ENCODE data around the genes SLC10A7, EDNRA and GATB.

DNA sequence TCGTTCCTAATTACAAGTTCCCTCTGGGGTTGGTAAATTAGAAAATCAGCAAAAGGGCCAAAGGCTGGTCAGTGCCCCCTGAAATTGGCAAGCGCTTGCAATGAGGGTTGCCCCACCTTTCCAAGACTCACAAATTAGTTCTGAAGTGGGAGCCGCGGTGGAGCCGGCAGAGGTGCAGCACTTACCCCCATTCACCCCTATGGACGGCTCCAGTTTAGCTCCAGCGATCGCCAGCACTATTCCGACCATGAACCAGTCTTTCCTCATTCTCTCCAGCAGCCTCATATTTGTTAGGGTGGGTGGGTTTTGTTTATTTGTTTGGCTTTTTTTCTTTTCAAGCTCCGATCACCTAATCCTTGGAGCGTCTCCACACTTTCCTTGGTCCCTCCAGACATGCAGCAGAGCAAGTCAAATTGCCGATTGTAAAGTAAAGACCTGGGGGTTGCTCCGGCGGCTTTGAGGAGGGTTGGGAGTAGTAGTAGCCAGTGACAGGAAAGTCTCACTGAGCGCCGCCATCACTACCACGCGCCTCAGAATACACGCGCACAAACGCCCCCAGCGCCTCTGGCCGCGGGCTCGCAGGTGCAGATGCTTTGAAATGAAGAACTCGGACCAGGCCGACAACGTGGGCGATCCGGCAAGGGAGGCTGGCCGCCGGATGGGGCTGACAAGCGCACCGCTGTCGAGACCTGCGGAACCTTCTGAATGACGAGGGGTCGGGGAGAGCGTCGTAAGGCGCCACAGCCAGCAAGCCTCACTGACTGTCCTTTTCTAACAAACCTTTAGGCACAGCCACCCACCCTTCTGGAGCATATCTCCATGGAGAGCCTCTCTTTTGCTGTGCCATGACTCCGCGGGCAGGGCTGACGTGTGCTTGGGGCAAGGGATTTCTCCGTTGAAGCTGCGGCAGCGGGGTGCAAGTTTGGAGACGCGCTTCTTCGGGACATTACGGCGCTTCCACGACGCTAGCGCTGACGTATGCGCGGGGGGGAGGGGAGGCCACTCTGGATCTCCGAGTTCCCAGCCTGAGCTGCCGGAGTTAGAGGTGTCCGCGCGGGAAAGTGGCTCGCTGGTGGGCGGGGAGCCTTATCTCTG is at the start of gene SLC10A7:
Gene SLC10A7, minus strand, starts transcription at position 508 of the 1,095 bp plus-strand sequence.
- RAMPAGE, long total RNA, result start-site peak on the minus strand centred at position 472 of the sequence, 86 bp wide, 255 and 64 reads in 2 replicates
- RRBS, result 2% methylated on average over 5 of the region's 65 CpGs

DNA sequence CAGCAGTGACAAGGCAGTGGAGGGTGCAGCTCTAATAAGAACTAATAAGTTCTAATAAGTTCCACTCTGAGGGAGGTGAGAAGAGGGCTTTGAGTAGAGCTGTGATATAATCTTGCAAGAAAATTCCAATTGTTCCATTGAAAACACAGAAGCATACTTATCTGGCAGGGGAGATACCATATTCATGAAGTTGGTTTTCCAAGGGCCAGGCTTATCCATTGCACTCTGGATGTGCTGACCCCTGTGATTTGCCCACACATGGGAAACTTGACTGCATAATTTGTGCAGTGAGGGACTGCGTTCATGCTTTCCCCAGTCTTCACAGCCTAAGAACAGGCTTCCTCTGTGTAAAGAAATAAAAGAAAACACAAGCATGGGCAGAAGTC is 58.1 kb upstream of the SLC10A7 start:
- RAMPAGE, long total RNA, result no peak
- RRBS, result no CpG with 5 or more reads among the region's 1 CpG

DNA sequence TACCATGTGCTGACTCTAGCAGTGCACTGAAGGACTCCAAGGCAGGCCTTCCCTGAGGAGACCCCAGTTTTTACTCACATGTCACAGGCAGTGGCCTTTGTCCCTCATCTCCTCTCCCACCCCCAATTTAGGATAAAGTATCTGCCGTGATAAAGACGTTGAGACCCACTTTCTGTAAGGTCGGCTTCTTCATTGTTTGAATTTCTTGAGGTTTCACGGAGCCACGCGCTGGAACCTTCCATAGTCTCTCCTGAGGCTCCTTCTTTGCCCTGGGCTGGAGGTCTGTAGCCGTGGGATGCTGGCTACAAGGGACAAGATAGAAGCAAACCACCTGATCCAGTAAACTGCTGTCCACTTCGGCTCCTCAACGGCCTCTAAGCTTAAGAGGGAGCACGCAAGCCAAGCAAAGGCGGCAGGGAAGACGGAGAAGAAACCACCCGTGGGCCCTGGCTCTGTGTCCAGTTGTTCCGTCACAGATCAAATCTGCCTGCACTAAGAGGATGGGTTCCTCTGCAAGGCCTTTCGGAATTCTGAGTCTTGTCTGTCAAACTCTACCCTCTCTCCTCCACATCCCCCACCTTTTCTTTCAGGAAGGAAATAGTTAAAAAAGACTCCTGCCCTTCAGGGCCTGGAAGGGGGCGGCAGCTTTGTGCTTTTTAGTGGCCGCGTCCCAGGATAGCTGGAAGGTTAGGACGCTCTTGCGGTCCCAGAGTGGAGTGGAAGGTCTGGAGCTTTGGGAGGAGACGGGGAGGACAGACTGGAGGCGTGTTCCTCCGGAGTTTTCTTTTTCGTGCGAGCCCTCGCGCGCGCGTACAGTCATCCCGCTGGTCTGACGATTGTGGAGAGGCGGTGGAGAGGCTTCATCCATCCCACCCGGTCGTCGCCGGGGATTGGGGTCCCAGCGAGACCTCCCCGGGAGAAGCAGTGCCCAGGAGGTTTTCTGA is at the start of gene EDNRA:
Gene EDNRA, plus strand, starts transcription at position 815 of the 944 bp plus-strand sequence.
- RAMPAGE, long total RNA, result no peak
- RRBS, result 0% methylated on average over 9 of the region's 39 CpGs

DNA sequence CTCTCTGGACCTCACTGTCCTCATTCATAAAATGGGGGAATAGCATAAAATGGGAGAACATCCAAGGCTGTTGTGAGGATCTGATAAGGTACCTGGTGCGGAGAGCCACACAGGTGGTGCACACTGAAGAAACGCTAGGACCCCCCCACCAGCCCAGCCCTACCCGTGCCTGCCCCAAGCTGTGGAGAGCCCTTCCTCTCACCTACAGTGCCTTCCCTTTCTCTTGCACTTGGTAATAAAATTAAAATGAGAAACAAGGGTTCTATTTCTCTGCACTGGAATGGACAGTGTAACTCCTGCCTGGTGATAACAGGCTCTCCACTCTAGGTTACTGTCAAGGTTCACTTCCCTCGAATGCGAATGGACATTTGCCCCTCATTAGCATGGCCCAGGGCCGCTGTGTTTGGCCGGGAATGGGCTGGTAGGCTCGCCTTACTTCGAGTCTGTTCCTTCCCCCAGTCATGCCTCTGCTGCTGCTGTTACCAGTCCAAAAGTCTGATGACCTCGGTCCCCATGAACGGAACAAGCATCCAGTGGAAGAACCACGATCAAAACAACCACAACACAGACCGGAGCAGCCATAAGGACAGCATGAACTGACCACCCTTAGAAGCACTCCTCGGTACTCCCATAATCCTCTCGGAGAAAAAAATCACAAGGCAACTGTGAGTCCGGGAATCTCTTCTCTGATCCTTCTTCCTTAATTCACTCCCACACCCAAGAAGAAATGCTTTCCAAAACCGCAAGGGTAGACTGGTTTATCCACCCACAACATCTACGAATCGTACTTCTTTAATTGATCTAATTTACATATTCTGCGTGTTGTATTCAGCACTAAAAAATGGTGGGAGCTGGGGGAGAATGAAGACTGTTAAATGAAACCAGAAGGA is 61.4 kb downstream of the EDNRA start:
- RAMPAGE, long total RNA, result no peak
- RRBS, result 99% methylated on average over 3 of the region's 20 CpGs

- RAMPAGE, long total RNA, result no peak
- RRBS, result no CpG with 5 or more reads among the region's 3 CpGs
Measured at GRCh38 chr4:147546186-147546785, 65.4 kb downstream of the EDNRA start.

- RAMPAGE, long total RNA, result no peak
- RRBS, result no CpG with 5 or more reads among the region's 2 CpGs
Measured at GRCh38 chr4:148283776-148283977, 158.5 kb downstream of the NR3C2 start.

- RAMPAGE, long total RNA, result no peak
- RRBS, result no CpG with 5 or more reads among the region's 6 CpGs
Measured at GRCh38 chr4:148954066-148954525, 511.9 kb upstream of the NR3C2 start.

GRCh38 chr4:148982232-148982756 is 540.1 kb upstream of the NR3C2 start:
- RAMPAGE, long total RNA, result no peak
- RRBS, result no CpG with 5 or more reads among the region's 6 CpGs

GRCh38 chr4:149050272-149050574 is 608.0 kb upstream of the NR3C2 start:
- RAMPAGE, long total RNA, result no peak
- RRBS, result no CpG with 5 or more reads among the region's 1 CpG

GRCh38 chr4:150510422-150510866 is 71.5 kb upstream of the MAB21L2 start:
- RAMPAGE, long total RNA, result no peak
- RRBS, result no CpG with 5 or more reads among the region's 4 CpGs

DNA sequence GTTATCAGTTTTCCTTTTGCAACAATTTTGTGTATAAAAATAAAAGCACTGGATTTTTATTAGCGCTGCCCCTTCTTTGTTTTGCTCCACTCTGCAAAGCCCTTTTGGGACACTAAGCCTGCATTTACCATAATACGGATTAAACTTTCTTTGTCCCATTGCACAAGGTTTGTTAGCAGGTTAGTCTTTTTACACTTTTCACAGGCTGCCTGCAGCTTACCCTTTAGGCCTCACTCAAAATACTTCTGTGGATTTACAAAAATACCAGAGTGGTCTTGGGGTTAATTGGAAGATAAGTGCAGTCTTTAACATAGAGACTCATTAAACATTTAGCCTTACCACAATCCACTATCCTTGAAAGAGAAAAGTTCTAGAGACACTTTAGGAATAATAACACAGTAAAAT is 35.6 kb upstream of the MAB21L2 start:
- RAMPAGE, long total RNA, result no peak
- RRBS, result no CpG with 5 or more reads among the region's 2 CpGs

DNA sequence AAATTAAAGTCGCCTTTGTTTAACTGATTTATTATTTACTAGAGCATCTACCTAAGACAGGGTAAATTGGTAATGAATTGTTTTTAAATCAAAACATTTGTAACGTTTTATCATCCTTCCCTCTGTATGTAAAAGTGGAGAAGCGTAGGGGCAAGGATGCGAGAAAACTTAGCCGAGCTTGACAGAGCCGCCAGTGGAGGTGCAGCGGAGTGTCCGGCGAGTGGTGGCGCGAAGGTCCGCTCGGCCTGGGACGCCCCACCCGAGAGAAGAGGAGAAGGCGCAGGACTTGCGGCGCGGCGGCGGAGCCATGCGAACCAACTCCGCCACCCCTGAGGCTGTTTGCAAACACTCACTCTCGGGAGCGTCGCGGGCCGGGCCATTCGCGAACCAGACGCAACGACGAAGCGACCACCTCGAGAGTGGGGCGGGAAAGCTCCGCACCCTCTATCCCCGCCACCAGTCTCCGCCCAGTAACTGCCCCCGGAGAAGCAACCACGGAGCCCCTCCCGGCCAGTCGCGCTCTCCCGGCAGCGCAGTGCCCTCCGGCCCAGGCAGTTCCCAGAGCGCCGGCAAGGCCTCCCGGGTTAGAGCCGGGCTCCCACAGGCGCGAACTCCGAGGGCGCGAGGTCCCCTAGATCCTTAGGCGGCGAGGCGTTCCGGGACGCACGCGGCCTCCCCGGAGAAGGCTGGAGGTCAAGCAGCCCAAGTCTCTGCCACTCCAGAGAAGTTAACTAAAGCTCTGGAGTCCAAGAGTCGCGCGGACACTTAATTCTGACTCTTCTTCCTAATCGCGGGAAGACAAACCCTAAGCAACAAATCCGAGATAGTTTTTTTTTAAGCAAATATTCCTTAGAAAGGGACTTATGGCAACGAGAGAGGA is 2.2 kb upstream of the MAB21L2 start:
- RAMPAGE, long total RNA, result no peak
- RRBS, result 2% methylated on average over 10 of the region's 71 CpGs

GRCh38 chr4:150759230-150759848 is 177.4 kb downstream of the MAB21L2 start:
- RAMPAGE, long total RNA, result no peak
- RRBS, result no CpG with 5 or more reads among the region's 4 CpGs

DNA sequence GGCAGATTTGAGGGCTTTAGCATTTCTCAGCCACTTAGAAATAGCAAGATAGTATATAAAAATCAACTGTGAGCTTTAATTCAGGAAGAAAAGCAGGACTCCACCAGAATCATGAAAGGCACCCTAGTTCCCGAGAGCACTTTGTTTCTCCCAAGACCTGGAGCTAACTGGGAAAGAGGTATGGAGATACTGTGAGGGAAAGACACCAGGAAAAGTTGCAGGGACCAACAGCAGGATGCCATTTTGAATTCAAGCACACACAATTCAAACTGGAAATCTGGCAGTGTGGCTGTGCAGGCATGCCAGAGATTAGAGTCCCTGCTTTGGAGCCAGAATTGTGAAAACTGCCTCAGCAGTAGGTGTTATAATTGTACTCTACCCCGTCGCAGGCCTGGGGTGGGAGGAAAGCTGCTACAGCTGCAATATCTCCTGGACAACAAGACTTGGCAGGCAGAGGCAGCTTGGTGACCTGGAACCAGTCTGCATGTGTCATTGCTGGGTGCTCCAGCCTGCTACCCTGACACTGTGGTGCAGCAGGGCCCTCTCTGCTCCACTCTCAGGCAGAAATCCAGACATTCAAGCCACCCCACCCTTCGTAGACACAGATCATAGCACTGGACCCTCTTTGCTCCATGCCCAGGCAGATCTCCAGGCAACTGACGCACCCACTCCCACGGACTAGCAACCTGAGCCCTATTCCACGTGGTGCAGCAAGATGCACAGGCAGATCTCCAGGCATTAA is 140.8 kb downstream of the LRBA start:
- RAMPAGE, long total RNA, result no peak
- RRBS, result no CpG with 5 or more reads among the region's 7 CpGs

DNA sequence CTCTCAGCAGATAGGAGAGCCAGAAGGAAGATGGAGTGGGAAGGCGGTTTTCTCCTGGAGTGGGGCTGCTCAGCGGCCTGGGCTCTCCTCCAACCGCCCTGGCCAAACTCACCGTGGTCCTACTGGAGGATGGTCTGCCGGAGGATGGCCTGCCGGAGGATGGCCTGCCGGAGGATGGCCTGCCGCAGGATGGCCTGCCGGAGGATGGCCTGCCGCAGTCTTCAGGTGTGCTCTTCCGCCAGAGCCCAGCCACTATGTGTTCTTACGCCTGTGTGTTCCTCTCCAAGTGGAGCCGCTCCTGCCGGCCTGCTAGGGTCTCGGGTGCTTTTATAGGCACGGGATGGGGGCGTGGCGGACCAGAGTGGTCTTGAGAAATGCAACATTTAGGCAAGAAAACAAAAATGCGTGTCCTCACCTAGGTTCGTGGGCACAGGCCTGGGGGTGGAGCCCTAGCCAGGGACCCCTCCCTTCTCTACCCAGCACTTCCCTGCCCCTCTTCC is 34.2 kb upstream of the LRBA start:
- RAMPAGE, long total RNA, result no peak
- RRBS, result no CpG with 5 or more reads among the region's 20 CpGs

DNA sequence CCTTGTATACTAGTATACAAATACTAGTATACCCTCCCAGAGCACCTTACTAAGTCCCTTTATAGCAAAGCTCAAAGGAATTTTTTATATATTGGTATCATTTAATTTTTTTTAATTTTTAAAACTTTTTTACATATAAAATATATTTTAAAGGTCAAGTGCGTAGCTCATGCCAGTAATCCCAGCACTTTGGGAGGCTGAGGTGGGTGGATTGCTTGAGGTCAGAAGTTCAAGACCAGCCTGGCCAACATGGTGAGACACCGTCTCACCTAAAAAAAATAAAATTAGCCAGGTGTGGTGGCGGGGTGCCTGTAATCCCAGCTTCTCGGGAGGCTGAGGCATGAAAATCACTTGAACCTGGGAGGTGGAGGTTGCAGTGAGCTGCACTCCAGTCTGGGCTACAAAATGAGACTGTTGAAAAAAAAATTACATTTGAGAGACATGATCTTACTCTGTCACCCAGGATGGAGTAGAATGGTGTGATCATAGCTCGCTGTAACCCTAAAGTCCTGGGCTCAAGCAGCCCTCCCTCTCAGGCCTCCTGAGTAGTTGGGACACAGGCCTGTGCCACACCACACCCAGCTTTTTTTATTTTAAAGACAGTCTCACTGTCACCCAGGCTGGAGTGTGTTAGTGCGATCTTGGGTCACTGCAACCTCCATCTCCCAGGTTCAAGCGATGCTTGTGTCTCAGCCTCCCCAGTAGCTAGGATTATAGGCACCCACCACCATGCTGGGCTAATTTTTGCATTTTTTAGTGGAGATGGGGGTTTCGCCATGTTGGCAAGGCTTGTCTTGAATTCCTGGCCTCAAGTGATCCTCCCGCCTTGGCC is 5.9 kb downstream of the RPS3A start:
- RAMPAGE, long total RNA, result no peak
- RRBS, result no CpG with 5 or more reads among the region's 9 CpGs

DNA sequence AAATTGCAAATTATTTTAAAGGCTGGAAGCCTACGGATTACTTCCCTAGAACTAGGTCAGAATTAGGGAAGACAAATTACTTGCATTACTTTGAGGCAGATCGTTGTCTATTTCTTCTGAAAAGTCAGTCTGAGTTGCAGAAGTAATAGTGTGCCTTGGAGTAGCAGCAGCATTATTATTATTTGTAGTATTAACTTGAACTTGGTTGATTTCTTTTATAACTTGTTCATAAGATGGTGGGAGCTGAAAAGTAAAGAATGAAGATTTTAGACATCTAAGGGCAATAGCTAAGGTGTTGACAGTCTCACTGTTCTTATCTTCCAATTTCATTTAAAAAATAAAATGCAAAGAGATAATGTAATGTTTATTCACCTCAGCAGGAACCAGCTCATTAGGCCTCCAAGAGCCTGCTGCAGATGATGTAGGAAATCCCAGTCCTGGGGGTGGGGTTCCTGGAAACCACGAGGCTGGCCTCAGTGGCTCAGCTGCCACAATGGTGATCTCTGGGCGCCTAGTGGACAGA is 77.1 kb downstream of the RPS3A start:
- RAMPAGE, long total RNA, result no peak
- RRBS, result no CpG with 5 or more reads among the region's 4 CpGs

- RAMPAGE, long total RNA, result no peak
- RRBS, result no CpG with 5 or more reads among the region's 12 CpGs
Measured at GRCh38 chr4:151204797-151205853, 71.8 kb upstream of the PRSS48 start.

DNA sequence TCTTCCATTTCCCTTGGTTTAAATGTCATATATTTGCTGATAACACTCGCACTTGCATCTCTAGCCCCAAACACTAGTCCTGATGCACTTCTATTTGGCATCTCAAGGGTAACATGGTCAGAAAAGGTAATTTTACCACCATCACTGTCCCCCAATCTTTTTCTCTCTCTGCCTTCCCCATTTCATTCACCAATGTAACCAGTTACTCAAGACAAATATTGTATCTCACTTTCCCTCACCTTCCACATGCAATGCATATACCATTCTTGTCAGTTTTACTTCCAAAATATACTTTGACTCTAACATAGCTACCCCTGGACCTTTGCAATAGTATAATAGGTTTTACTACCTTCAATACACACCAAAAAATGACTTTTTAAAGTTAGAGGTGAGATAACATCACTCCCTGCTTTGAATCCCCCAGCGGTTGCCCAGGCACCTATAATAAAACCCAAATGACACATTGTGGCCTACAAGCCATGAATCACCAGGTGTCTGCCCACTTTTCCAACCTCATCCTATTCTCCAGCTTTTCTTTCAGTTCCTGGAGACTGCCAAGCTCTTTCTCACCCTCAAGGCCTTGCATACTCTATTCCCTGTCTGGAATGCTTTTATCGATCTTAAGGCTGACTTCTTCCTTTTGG is 16.6 kb upstream of the PRSS48 start:
- RAMPAGE, long total RNA, result no peak
- RRBS, result no CpG with 5 or more reads among the region's 3 CpGs

GRCh38 chr4:151760879-151761630 is at the start of gene GATB:
TSS of gene GATB (minus strand) at chr4:151761007.
- RAMPAGE, long total RNA, result start-site peak on the minus strand at chr4:151760983-151761000, 50 and 32 reads in 2 replicates
- RRBS, result no CpG with 5 or more reads among the region's 31 CpGs

Measured in epithelial cell of alveolus of lung (primary cell).